NT2/D1 (cell line): ENCODE measurements around the genes PTPDC1 and NUTM2F.

- RRBS, 2 experiments = under 1 to 2% methylated on average over 20 of the region's 66 CpGs
These were observed 456 bp upstream of the BICD2 start for GRCh38 chr9:92764956-92765621.

- RRBS, 2 experiments = no CpG with 5 or more reads among the region's 3 CpGs
These were observed 23.1 kb downstream of the FGD3 start for GRCh38 chr9:92970332-92970818.

DNA sequence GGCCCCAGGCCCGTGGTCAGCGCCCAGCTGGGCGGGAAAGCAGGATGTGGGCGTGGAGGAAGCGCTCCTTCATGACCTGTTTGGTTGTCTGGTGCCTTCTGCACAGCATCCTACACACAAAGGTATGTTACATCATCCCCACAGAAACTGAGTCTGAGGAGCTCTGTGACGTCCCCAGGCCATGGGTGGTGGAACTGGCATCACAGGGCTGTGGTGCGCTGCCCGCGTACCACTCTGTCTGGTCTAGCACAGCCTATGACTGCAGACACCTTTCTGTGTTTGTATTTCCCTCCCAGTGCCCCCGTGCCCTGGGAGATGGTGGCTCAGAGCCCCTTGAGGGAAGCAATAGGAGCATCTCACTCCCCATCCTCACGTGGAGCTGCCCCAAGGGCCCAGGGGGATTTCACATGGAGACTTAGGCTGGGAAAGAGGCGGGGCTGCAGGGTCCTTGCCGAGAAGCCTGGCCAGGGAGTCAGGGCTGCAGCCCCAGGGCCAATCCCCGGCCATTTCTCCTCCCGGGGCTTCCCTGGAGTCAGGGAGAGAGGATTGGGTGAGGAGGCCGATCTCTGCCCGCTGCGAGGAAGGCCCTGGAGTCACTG, 37.5 kb upstream of the SUSD3 start:
- RRBS, 2 experiments = no CpG with 5 or more reads among the region's 18 CpGs

GRCh38 chr9:93040202-93040768, 18.2 kb upstream of the SUSD3 start:
- RRBS, 2 experiments = no CpG with 5 or more reads among the region's 11 CpGs

GRCh38 chr9:93043005-93043713, 15.3 kb upstream of the SUSD3 start:
- RRBS, 2 experiments = no CpG with 5 or more reads among the region's 10 CpGs

DNA sequence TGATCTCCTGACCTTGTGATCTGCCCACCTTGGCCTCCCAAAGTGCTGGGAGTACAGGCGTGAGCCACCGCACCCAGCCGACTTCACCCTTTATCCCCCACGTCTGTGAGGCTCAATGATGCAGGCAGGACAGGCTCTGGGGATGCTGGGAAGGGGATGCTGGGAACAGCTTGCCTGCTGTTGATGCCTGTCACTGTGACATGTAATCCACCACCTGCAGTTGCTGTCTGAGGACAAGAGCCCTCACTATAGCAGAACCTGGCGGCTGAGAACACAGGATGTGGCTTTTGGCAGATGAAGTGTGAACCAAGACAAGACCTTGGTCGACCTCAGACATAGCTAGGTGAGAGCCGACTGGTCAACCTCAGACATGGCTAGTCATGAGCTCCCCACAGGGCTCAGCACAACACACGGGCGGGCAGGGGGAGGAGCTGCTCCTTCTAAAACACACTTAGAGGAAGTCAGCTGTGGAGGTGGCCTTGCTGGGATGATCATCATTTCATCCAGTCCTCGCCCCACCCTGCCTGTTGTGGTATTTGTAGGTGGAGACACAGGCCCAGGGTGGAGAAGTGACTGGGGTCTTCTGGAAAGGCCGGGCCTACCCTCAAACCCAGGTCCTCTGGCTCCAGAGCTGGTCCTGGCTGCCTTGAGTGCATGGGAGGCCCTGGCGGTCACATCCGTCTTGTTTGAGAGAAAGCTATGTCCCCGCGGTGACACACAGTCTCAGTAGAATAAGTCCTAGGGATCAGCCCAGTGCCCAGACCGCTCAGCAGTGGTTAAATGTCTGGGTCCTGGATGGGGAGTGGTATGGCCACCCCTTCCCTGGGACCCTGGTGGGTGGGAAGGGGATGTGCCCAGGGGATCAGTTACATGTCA, 6.0 kb downstream of the SUSD3 start:
- RRBS, 2 experiments = no CpG with 5 or more reads among the region's 16 CpGs

- RRBS, 2 experiments = no CpG with 5 or more reads among the region's 24 CpGs
These were observed 11.7 kb downstream of the CARD19 start for GRCh38 chr9:93107339-93108458.

DNA sequence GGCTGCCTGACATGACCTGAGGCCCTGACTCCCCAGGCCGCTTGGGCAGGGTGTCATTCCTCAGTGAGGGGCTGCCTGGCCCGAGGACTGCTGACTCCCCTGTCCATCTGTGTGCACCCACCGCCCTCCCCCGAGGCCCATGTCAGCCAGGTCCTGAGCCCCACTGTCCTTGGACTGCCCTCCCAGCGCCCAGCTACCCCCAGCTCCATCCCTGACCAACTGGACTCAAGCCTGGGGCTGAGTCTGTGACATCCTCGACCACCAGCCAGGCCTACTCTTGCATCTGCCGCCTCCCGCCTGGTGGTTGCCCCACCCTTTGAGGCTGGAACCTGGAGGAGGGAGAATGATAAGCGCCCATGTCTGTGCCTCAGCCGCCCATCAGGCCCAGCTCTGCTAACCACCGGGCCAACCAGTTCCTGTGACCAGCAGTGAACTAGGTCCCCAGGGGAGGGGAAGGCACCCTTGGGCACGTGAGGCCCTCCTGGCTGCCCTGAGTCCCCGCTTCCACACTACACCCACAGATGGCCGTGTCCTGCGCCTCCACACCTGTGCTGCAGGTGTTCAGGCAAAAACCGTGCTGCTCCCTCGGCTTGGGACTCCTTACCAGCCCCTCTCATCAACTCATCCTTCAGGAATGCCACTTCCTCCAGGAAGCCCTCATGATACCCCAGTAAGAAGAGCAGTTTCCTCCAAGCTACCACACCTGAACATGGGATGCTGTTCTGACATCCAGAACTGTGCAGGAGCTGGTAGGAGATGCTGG, 18.6 kb downstream of the CARD19 start:
- RRBS, 2 experiments = no CpG with 5 or more reads among the region's 17 CpGs

DNA sequence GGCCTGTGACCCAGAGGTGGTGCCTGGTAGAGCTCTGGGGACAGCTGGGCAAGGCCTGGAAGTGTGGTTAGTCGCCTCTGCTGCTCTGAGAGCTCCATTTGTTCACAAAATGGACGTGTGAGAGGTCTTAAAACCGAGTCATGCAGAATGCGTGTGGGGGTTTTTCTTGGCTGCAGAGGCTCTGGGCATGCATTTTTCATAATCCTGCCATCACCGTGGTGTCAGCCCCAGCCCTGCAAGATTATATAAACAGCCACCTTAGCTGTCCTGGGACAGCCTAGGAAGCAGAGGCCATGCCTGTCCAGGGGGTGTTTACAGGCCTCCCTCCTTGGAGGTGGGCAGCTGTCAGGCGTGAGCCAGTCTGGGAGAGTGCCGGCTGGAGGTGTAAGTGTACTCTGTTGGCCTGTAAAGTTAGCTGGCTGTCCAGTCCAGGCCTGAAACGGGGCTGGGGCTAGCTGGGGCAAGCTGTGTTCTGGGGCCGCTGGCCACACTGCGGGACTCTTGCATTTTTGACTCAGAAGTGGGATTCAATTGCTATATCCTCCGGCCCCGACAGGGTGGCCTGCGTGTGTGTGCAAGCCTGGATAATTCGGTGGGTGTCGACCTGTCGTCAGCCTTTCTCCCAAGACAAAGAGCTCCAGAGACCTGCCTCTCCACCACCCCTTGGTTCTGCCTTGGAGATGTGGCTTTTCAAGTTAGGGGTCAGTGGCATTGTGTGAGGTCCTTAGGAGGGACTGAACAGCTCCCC, 2.4 kb downstream of the WNK2 start:
- RRBS, 2 experiments = no CpG with 5 or more reads among the region's 16 CpGs

DNA sequence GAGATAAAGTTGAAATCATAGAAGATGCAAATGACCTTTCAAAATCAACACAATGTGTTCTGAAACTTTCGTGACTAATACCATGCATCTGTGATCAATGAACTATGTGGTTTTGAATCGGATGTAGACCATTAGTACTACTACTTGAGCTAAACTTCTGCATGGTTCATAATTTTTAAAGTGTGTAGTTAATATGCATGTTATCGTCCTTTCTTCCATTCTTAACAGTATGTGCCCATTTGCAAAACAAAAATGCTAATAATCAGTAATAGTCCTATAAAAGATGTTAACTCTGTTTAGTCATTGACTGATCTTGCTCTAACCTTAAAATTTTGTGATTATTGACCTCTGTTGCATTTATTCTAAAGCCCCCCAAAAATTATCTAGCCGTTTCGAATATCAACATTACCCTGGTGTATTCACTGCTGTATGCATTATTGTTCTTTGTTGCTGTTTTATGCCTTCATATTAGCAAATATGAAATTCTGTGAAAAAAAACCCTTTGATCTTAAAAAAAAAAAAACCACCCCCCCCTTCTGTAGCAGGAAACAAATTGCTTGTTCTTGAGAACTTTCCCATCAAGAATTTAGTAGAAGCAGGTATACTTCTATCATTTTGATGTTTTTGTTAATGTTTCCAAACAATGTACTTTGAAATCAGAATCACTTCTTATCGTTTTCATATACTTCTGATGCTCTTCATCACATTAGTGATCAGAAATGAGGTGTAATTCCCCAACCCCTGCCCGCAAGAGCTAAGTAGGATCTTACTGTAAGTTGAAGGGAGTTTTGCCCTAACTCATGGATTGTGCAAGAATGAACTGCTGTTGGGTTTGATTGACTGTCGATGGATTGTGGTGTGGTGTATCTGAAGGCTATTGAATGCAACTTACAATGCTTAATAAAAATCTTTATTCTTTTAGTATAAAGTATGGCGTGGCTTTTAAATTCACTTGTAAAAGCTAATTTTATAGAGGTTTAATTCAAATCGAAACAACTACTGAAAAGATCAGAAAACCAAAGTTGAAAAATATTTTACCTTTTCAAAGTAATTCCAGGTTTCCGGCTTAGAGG, 10.9 kb upstream of the PHF2 start:
- RRBS, 2 experiments = no CpG with 5 or more reads among the region's 11 CpGs

- RRBS, 2 experiments = under 1% methylated on average over 27 of the region's 51 CpGs
These were observed 10.0 kb upstream of the PHF2 start for GRCh38 chr9:93566283-93566904.

DNA sequence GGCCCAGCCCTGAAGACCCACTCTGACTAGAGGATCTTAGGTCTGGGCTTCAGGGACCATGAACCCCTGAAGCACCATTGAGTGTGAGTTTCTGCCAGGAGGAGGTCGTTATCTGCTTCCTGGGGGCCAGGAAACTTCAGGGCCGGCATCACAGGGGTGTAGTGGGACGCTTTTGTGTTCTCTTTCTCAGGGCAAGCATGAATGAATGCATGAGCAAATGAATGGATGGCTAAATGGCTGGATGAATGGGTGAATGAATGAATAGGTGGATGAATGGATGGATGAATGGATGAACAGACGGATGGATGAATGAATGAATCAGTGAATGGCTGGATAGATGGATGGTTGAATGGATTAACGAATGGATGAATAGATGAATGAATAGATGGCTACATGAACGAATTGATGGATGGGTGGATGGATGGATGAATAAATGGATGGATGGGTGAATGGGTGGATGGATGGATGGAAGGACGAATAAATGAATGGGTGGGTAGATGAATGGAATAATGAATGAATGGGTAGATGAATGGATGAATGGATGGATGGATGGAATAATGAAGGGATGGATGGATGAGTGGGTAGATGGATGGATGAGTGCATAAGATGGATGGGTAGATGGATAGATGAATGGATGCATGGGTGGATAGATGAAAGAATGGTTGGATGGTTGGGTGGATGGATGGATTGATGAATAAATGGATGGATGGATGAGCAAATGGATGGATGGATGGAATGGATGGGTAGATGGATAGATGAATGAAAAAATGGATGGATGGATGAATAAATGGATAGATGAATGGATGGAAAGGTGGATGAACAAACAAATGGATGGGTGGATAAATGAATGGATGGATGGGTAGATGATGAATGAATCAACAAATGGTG, 85.0 kb downstream of the PHF2 start:
- RRBS, 2 experiments = no CpG with 5 or more reads among the region's 7 CpGs

GRCh38 chr9:93675313-93675899, 99.0 kb downstream of the PHF2 start:
- RRBS, 2 experiments = no CpG with 5 or more reads among the region's 12 CpGs

DNA sequence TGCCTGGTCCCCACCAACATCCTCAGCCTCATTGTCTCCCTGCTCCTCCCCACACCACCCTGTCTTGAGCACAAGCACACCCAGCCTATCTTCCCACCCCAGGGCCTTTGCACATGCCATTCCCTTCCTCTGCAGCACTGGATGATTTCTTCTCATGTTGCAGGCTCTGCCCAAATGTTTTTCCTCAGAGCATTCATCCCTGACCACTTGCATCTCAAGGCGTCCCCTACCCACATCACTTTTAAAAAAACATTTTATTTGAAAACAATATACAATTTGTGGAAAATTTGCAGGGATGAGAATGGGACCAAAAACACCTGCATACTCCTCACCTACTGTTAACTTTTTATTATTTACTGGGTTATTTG, 133.7 kb downstream of the BARX1 start:
- RRBS, 2 experiments = no CpG with 5 or more reads among the region's 1 CpG

DNA sequence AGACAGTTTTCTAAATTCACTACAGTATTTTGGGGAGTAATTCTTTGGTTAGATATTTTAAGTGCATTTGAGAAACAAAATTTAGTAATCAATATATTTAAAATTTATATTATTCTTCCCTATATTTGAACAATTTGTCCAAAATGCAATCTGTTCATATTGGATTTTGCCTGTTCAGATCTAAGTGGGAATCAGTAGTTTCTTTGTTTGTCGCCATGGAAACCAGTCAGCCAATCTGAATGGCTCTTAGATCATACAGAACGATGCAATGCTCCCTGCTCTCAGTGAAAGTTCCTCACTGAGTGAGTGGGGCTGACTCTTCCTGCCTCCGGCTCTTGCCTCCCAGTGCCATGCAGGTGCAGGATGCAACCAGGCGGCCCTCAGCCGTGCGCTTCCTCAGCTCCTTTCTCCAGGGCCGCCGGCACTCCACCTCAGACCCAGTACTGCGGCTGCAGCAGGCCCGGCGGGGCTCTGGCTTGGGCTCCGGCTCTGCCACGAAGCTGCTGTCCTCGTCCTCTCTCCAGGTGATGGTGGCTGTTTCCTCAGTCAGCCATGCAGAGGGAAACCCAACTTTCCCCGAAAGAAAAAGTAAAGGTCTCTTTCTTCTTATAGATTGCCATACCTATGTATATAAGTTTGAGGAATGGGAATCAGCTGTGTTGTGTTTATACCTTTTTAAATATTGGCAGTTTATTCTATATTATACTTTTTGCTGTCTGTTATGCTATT, at the start of gene PTPDC1:
Gene PTPDC1, plus strand, starts transcription at position 284 of the 729 bp plus-strand sequence.
- RRBS, 2 experiments = 93 to 96% methylated on average over 3 to 6 of the region's 15 CpGs

- RRBS, 2 experiments = no CpG with 5 or more reads among the region's 6 CpGs
These were observed 85.2 kb downstream of the PTPDC1 start for GRCh38 chr9:94169222-94170118.

GRCh38 chr9:94178450-94179434, 80.4 kb upstream of the ZNF169 start:
- RRBS, 2 experiments = no CpG with 5 or more reads among the region's 9 CpGs

DNA sequence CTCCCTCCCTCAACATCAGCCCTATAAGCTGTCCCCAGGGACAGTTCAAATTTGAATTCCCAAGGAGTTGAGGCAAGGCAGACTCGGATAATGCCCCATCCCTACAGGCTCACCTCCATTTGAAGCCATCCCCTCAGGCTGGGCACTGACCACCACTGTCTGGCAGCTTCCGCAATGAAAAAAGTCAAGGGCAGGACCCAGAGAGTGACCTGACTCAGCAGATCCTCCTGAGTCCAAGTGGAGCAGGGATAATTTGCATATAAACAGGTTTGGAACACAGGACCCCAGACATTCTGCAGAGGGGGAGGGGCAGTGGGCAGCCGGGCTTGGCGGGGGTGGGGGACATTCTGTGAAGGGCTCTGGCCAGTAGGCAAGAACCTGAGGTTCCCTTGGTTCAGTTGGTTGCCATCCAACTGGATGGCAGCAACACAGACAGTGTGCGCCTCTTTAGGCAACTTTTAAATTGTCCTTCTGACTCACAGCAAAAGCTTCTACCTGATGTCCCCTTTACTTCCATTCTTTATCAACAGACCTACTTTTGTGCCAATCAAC, at the start of gene NUTM2F:
Gene NUTM2F, minus strand, starts transcription at position 150 of the 552 bp plus-strand sequence.
- RRBS, 2 experiments = no CpG with 5 or more reads among the region's 5 CpGs

- RRBS, 2 experiments = no CpG with 5 or more reads among the region's 5 CpGs
These were observed 75.4 kb downstream of the MFSD14B start for GRCh38 chr9:94449691-94450335.

- RRBS, 2 experiments = no CpG with 5 or more reads among the region's 5 CpGs
These were observed 7.8 kb downstream of the FBP1 start for GRCh38 chr9:94631492-94631909.